Stomach (tissue), 7 donors: ENCODE results near the genes KRTAP24-1, KRTAP19-7, KRTAP6-3, KRTAP7-1 and KRTAP11-1.

DNA sequence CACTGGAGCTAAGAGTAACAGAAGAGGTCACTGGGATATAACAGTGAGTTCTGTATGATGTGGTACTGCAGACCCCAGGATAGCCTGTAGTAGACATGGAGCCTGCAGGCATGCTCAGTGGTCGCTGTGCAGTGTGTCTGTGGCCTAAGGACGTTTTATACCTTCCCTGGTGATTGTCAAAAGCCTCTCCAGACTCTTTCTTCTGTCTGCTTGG lies at the start of gene KRTAP24-1:
KRTAP24-1 (minus strand) TSS at position 130 of the 214 bp plus-strand sequence.
- PRO-cap = no peak
- RAMPAGE, long total RNA, 5 experiments = no peak in any of the 5 experiments
- RRBS = no CpG with 5 or more reads among the region's 2 CpGs

DNA sequence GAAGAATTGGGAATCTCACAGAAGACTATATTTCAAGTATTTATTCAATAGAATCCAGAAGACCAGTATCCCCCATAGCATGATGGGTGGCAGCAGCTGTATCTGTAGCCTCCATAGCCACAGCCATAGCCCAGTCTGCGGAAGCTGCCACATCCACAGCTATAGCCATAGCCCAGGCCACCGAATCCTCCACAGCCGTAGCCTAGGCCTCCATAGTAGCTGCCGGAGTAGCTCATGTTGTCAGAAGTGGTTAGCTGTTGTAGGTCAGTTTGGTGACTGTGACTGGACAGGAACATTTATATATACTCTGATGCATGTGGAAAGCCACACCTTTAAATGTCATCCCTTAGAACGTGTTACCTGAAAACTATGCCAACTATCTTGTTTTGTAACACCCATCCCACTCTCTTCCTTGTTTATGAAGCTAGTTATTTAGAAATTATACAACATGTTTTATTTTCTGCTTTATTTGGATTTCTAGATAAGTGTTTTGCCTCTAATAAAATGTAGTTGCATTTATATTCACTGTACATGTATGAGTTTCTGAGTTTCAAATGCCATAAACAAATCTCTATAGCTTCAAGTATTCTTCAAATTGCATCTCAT lies at the start of gene KRTAP19-7:
KRTAP19-7 (minus strand) TSS at position 261 of the 606 bp plus-strand sequence.
- PRO-cap = no peak
- RAMPAGE, long total RNA, 5 experiments = no peak in any of the 5 experiments
- RRBS = no CpG with 5 or more reads among the region's 5 CpGs

- PRO-cap = no peak
- RAMPAGE, long total RNA, 5 experiments = no peak in any of the 5 experiments
- RRBS = no CpG with 5 or more reads among the region's 3 CpGs
Observed at GRCh38 chr21:30592167-30592493, at the start of gene KRTAP6-3. Gene KRTAP6-3, plus strand, starts transcription at chr21:30592440.

DNA sequence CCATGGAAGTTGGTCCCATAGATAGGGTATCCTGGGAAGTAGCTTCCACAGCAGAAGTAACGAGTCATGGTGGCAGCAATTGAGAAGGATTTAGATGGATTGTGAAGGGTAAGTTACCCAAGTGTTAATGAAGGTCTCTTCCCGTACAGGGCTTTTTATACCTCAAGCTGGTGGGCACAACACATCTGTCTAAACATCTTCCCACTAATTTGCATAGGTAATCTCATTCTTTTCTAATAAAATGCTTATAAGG lies at the start of gene KRTAP7-1:
KRTAP7-1 (minus strand) TSS at position 129 of the 253 bp plus-strand sequence.
- PRO-cap = no peak
- RAMPAGE, long total RNA, 5 experiments = no peak in any of the 5 experiments
- RRBS = no CpG with 5 or more reads among the region's 2 CpGs

DNA sequence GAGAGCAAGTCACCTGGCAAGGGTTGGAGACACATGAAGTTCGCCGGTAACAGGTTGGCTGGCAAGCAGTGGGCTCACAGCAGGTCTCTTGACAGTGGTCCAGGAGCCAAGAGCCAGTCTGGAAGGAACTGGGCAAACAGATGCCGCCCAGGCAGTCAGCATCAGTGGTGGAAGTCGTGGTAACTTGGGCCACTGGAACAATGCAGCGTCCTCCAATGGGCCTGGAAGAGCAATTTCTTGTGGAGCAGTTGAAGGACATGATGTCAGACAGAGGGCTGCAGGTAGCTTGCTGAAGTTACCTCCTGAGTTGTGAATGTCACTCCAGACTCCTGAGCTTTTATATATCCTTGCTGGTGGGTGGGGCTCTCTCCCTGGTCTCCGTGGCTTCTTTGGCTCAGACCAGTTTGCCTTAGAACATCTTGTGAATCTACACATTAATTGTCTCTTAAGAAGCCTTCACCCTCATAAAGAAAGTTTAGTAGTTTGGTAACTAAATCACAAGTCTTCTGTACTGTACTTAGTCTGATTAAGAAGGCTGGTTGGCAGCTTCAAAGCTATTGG lies at the start of gene KRTAP11-1:
KRTAP11-1 (minus strand) TSS at position 315 of the 561 bp plus-strand sequence.
- PRO-cap = no peak
- RAMPAGE, long total RNA, 5 experiments = no peak in any of the 5 experiments
- RRBS = 86% methylated on average over 2 of the region's 6 CpGs

DNA sequence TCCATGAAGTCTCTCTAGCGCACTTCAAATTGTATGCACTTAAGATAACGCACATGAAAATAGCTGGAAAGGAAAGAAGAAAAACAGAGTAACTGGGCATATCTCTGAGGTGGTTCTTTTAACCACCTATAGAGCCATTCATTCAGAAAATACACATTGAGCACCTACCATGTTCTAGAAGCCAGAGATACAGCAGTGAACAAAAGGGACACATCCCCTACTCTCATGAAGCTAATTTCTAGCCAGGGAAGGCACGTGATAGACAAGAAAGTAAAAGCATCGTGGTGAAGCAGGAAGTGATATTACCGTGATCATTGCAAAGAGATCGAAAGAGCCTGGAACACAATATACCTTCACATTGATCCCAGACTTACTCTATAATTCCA lies 76.0 kb downstream of the TIAM1 start:
- PRO-cap = no peak
- RAMPAGE, long total RNA, 5 experiments = no peak in any of the 5 experiments
- RRBS = no CpG with 5 or more reads among the region's 6 CpGs

DNA sequence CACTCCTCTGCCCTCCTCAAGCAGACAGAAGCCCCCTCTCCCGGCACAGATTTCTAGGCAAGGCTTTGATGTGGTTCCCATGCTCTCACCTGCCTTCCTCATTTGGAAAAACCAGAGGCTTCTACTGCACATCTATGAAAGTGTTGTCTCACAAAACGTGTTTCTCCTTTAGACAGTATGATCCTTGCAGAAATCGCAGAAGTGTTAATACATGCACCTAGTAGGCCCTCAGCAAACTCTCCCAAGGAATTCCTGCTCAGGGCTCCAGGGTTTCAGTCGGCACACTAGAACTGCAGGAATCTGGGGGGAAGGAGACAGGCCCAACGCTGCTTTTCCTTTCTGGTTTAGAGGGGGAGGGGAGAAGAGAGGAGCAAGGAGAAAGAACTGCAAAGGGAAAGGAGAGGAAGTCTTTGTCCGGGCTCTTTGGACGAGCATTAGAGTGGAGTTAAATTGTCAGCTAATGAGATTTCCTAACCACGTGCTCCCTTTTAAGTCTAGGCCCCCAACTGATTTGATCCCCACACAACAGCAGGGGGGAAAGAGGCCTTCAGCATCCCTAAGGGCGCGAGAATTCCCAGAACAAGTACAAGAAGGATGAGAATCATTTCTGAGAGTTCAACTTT lies 103.8 kb upstream of the SOD1 start:
- PRO-cap = no peak
- RAMPAGE, long total RNA, 5 experiments = no peak in any of the 5 experiments
- RRBS = no CpG with 5 or more reads among the region's 10 CpGs

DNA sequence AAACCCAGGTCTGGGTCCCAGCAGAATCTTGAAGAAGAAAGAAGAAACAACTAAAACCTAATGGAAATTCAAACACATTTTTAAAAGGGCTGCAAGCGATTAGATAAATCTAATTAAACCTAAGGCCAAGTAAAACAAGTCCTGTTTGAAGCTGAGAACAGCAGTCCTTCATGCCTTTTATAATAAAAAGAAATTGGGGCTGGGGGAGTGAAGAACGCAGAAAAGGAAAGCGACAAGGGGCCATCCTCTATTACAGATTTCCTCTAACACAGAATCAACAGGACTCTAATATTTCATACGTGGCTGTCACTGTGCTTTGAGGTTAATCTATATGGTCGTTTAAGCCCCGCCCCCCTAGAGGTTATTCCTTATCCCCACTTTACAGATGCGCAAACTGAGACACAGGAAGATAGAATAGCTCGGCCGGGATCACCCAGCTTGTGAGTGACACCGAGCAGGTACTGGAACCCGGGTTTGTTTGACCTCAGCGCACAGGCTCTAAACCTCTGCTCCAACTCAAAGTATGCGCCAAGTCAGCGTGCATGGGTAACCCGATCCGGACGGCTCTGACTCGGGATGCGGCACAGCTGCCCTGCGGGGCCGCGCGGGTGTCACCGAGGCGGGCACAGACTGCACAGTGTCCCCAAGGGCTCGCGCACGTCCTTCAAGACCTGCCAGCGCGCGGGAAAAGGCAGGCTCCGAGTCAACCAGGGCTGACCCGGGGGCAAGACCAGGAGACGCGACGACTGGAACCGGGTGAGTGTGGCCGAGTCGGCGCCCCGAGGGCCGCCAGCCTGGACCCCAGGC lies 102.2 kb upstream of the SOD1 start:
- PRO-cap = no peak
- RAMPAGE, long total RNA, 5 experiments = no peak in any of the 5 experiments
- RRBS = 20% methylated on average over 12 of the region's 42 CpGs

DNA sequence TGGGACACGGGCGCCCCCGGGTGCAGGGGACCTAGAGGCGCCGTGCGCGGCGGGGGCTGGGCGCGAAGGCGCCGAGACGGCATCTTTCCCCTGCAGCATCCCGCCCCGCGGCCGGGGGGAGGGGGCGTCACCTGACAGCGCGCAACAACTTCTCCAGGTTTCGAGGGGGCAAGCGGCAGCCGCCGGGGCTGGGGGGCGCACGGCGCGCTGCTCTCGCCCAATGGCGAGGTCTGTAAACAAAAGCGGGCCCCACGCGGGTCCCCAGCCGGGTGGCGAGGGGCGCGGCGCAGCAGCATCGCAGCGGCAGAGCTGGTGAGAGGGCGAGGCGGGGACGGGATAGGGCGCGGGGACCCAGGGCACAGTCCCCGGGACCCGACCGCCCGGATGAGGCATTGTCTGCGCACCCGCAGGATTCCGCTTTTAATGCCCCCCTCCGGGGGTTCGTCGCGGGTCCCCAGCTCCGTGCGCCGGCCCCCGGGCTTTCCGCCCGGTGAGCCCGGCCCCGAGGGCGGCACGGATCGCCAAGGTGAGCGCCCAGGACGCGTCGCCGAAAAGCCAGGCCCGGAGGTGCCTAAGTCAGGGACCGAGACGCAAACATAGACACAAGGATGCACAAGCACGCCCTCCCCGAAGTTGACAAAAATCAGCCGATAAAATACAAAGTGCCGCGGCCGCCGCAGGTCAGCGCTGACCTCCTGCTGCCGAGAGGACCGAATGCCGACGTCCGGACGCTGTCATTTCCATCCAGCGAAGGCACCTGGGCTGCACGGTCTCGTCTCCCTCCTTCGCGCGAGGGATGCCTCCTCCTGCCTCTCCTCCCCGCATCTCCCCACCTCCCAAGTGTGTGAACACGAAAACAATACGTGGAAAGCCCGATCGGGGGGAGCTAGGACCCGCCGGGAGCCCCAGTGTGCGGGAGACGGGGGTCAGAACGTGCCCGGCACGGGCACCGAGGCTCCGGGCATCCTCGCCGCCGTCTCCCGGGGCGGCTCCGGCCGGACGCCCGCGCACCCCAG lies 101.3 kb upstream of the SOD1 start:
- PRO-cap = no peak
- RAMPAGE, long total RNA, 5 experiments = no peak in any of the 5 experiments
- RRBS = 9% methylated on average over 62 of the region's 119 CpGs

DNA sequence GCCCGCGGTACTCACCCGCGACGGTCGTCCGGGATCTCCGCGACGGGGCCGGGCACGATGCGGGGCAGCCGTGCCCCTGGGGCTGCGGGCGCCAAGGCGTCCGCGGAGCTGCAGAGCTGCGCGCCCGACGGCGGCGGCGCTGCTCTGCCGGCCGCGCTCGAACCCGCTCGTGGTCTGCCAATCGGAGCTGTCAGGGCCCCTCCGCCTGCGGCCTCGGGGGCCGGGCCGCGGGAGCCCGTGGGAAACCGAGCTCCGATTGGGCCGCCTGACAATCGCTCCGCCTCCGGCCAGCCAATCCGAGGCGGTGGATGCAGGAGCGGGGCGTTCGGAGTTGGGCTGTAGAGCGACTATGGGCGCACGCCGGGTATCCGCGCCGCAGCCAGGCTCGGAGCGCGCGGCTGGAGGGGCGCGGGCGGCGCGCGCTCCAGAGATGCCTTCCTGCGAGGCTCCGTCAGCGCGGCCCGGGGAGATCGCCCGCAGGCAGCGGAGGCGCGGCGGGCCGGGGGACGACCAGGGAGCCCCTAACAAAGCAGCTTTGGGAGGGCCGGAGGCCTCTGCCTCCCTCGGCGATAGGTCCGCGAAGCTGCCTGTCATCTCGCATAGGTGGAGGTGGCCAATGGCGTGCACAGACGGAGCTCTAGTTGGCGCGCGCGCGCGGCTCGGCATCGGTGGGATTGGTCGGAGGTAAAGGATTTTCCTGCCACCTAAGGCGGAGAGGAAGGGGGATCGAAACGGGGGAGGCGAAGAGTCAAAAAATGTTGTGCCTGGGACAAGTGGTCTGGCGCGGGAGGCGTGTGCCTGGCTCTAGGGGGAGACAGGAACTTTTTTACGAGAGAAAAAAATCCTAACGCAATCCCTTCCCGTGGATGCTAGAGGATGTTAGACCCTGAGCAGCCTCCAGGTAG lies 100.3 kb upstream of the SOD1 start:
- PRO-cap = bidirectional peak, plus-strand start at position 324 of the sequence, minus-strand start at position 176 of the sequence
- RAMPAGE, long total RNA, 5 experiments = no peak in any of the 5 experiments
- RRBS = 5% methylated on average over 64 of the region's 108 CpGs

- PRO-cap = no peak
- RAMPAGE, long total RNA, 5 experiments = no peak in any of the 5 experiments
- RRBS = no CpG with 5 or more reads among the region's 3 CpGs
Observed at GRCh38 chr21:31647680-31648101, 11.8 kb upstream of the SOD1 start.

- PRO-cap = no peak
- RAMPAGE, long total RNA, 5 experiments = start-site peak on the minus strand in 2 of 5 experiments, at chr21:31692155-31692716 at its widest, 5 to 10 reads per replicate
- RRBS = no CpG with 5 or more reads among the region's 2 CpGs
Observed at GRCh38 chr21:31692101-31692772, 32.7 kb downstream of the SOD1 start.

DNA sequence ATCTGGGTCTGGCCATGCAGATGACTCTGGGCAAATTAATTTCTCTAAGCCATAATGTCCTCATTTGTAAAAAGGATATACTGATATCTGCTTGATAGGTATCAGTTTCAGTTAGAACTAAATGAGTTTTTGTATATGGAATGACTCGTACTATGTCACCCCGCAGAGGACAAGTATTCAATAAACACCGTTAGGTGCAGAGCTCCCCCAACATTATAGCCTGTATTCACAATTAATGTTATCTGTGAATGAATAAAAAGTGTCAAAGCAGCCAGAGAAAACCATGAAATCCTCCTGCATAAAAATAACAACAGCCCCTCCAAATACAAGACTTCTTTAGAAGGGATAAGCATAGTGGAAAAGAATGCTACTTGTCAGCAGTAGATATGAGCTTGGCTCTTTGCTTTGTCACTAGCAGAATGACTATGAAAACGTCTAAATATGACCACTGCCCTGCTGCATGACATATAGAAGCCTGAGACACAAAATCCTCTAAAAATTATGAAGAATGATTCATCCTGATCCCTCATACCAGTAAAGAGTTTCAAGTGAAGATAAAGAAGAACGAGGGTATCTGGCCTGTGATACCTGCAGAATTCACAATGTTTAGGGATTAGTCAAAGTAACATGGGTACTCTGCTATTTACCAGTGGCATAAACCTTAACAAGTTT lies 17.7 kb downstream of the SCAF4 start:
- PRO-cap = no peak
- RAMPAGE, long total RNA, 5 experiments = no peak in any of the 5 experiments
- RRBS = no CpG with 5 or more reads among the region's 5 CpGs

DNA sequence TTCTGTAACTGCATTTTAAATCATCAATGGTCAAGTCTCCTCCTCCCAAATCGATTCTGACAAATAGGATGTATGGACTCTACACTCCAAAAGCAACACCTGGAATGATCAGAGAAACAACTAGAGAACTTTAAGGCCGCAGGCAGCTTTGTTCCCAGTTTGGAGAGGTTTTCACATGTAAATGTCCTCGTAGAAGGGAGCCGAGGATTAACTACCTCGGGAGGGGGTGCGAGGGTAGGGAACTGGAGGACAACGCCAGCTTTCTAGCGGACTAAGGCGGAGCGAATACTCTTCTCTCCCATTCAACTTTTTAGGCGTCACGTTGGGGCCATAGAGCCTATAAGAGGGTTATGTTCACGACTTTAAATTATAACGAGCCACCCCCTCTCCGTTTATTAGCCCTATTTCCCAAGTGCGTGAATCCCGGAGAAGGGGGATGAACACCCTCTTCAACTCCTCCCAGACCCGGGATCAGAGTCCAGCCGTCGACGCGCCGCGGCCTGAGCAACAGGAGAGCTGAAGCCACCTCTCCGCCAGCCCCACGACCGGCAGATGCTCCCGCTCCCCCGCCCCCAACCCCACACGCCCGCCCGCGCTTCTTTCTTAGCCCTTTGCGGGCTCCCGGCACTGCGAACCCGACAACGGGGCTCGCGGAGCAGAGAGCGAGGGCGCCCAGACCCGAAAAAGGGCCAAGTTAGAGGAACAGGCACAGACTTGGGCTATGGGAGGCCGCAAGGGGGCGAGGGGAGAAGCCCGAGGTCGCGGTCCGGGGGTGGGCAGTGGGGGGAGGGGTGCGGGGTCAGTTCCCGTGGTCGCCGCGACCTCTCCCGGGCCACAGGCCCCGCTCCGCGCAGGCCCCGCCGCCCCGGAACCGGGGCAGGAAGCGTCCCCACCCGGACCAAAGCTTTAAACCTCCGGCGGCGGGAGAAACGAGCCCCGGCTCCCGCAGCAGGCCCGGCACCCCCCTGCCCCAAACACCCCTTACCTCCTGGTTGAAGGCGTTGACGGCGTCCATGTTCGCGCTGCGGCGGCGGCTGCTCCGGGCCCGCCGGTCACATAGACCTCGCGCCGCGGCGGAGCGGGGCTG lies 897 bp downstream of the SCAF4 start:
- PRO-cap = unidirectional peak, plus-strand start at position 463 of the sequence
- RAMPAGE, long total RNA, 5 experiments = start-site peak on the minus strand in 1 of 5 experiments, centred at position 626 of the sequence, 6 reads per replicate
- RRBS = 1% methylated on average over 44 of the region's 88 CpGs

DNA sequence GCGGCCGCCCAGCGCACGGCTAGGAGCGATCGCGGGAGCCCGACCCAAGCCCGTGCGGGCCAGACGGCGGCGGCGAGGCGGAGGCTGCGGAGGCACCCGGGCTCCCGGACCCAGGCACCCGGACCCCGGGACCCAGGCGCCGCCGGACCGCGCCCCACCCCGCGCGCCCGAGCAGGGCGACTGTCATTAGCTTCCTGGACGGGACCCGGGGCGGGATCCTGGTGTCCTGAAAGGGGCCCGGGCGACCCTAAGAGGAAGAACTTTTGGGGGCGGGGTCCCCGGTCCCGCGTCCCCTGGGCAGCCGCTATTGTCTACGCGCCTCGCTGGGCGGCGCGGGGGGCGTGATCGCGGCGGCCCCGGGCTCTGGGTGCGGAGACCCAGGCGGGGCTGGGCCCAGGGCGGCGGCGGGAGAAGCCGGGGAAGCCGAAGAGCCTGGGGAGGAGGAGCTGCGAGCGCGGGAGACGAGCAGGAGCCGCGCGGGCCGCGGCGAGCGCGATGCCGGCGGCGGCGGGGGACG lies 418 bp downstream of the HUNK start:
- PRO-cap = unidirectional peak, plus-strand start at position 62 of the sequence; unidirectional peak, plus-strand start at position 457 of the sequence
- RAMPAGE, long total RNA, 5 experiments = no peak in any of the 5 experiments
- RRBS = 1% methylated on average over 42 of the region's 75 CpGs

DNA sequence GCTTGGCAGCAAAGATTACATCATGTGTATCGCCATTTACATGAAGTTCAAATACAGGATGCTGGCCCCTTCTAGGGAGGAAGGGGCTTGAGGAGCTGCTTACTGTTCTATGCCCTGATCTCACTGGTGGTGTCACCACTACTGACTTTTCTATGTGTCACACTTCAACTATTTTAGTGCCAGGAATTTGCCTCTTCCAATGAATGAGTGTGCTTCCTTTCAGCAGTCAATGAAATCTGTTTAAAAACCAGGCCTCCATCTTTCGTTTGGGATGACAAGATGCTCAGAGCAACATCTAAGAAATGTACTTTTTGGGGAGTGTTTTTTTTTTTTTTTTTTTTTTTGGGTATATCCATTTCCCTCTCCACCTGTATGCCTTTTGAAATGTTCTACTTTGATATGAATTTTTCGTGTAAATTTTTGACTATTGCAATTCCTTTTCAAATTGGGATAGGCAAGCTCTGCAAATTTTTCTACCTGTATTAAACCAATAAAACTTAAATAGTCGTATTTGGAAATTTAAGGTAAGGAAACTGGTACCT lies 31.3 kb downstream of the MRAP start:
- PRO-cap = no peak
- RAMPAGE, long total RNA, 5 experiments = no peak in any of the 5 experiments
- RRBS = no CpG with 5 or more reads among the region's 4 CpGs

GRCh38 chr21:32440935-32441551 lies 28.5 kb downstream of the EVA1C start:
- PRO-cap = no peak
- RAMPAGE, long total RNA, 5 experiments = start-site peak on the plus strand in 3 of 5 experiments, at chr21:32441132-32441377 at its widest, 5 to 21 reads per replicate
- RRBS = no CpG with 5 or more reads among the region's 5 CpGs

GRCh38 chr21:32728739-32729216 lies 965 bp upstream of the SYNJ1 start:
- PRO-cap = unidirectional peak, minus-strand start at chr21:32728970
- RAMPAGE, long total RNA, 5 experiments = no peak in any of the 5 experiments
- RRBS = no CpG with 5 or more reads among the region's 4 CpGs

- PRO-cap = unidirectional peak, minus-strand start at chr21:32772528
- RAMPAGE, long total RNA, 5 experiments = no peak in any of the 5 experiments
- RRBS = no CpG with 5 or more reads among the region's 11 CpGs
Observed at GRCh38 chr21:32772424-32772945, 930 bp upstream of the PAXBP1 start.

DNA sequence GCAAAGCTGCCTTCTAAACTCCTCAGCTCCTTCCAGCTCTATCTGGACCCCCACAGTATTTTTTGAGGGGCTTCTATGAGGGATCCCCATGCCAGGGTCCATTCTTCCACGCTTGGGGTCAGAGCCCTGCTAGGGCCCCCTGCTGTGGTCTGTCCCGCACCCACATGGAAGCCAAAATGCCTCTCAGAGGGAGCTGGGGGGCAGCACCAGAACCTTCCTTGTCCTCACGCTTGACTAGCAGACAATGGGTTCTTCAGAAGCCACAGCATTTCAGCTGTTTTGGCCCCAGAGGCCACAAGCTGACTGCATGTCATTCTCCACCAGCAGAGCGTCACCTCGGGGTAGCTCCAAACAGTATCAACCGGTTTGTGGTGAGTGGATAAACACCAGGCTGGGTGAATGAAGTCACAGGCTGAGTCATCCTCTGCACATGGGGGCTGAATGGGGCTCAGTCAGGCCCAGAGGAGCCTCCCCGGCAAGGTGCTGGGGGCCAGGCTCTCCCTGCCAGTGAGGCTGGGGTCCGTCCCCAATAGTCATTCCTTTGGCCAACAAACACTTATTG lies 8.9 kb downstream of the OLIG1 start:
- PRO-cap = no peak
- RAMPAGE, long total RNA, 5 experiments = no peak in any of the 5 experiments
- RRBS = 13% methylated on average over 2 of the region's 8 CpGs